H7 (cell line): Measurements from ENCODE around the genes KLHL4, PABPC5, DRP2 and BTK.

DNA sequence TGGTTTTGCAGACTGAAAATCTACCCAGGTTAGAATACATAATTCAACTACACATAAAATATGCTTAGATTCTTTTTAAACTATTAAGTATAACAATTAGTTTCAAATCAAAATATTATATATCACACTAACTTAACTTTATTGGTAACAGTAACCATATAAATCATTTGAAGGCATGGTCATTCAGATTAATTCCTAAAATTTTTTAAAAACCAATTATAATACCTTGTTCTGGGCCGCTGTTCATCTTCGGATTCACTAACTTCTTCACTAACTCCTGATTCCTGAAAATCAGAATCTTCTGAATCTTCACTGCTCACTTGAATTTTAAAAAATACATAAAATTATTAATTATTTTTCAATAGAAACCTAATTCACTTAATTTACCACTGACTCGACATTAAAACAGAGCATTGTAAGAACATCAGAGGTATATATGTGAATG, 129.7 kb downstream of the ATRX start:
- RAMPAGE, long total RNA = no peak

DNA sequence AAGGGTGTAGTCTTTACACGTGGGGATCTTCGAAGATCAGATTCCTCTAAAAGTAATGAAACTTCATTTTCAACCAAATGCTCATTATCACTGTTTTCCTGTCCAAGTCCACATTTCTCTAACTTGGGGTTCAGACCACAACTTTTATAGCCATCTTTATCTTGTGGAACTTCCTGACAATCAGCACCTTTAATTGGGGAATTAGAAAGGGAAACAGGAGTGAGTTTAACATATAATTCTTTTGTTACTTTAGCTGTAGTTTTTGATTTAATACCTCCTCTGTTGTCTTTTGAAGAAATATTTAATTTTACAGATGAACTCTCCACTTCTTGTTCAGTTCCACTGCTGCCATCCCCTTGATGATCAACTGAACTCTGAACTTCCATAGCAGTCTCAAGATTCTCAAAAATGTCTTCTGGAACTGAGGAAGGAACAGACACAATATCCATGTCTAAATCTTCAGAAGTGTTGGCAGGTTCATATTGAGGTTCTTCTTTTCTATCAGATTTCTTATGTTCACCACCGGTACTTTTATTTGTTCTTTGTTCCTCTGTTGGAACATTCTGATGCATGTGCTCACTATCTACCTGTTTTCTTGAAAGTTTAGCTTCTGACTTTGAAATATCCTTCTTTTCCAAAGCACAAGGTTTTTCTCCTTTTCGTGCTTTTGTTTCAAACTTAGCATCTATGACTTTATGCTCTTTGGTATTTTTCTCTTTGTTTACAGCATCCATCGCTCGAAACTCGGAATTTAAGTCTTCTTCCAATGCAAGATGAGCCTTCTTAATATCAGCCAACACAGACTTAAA, 102.5 kb downstream of the ATRX start:
- RAMPAGE, long total RNA = no peak

DNA sequence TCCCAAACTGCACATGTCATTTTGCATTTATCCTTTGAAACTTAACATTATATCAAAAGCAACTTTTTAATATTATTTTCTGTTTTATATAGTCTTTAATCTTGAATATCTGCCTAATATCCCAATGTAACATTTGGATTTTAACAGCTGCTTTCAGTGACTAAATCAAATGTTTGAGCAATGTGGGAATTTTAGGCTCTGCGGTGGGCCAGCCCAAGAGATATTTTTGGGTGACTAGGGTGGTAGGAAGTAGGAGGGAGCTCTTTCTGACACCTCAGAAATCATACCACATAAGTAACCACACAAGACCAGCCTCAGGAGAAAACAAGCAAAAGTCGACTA, 342 bp downstream of the RTL3 start:
- RAMPAGE, long total RNA = no peak

GRCh38 chrX:79270368-79270990, 96.7 kb downstream of the ITM2A start:
- RAMPAGE, long total RNA = no peak

GRCh38 chrX:79833975-79834293, 180.6 kb upstream of the TBX22 start:
- RAMPAGE, long total RNA = no peak

GRCh38 chrX:80692855-80693130, 116.9 kb downstream of the BRWD3 start:
- RAMPAGE, long total RNA = no peak

DNA sequence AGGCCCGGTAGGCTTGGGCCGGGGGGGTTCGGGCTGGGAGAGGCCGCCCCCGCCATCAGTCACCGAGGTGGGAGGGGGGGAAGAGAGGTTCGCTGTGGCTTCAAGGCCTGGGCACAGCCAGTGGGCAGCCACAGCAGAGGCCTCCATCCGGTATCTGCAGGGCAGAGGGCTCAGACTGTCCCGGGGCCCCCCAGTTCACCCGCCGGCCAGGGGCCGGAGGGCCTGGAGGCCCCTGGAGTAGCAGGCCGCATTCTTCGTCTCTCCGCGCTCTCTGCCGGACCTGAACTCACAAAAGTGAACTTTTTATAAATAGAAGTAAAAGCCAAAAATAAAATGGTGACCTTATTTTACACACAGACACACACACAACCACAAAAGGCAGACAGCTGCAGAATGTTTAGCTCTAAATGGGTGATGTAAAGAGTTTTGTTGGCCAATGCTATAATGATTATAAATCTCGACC, 194.3 kb upstream of the BRWD3 start:
- RAMPAGE, long total RNA = no peak

DNA sequence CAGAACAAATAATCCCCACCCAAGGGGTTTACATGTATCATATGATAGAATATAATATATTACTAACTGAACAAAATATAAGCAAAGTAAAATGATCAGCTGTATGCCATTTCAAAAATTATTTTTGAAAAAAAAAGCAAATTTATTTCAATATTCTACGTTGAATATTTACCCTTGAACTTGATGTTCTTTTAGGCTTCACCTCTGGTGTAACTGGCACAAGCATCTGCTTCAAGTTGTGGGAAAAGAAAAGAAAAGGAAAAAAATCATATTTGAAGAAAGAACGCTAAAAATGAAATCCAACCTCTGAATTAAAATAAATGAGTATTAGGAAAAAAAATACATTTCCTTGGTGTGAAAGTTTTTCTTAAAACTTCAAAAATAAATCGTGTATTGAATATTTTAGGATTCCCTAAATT, 83.4 kb downstream of the HMGN5 start:
- RAMPAGE, long total RNA = no peak

DNA sequence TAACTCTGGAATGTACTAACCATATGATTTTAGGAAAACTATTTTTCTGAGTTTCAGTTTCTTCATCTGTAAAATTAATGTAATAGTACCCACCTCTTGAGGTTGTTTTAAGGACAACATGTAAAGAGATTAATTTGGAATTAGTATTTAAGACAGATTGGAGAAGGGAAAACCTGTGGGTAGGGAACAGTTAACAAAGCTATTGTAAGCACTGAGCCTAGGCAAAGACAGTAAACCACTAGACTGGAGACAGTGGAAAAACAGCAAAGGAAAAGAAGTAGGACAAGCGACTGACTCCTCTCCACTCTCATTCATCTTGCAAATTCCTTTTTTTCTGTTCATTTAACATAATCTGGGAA, 843 bp downstream of the HMGN5 start:
- RAMPAGE, long total RNA = no peak

- RAMPAGE, long total RNA = no peak
Measured at GRCh38 chrX:84729769-84730063, 227.5 kb upstream of the HDX start.

DNA sequence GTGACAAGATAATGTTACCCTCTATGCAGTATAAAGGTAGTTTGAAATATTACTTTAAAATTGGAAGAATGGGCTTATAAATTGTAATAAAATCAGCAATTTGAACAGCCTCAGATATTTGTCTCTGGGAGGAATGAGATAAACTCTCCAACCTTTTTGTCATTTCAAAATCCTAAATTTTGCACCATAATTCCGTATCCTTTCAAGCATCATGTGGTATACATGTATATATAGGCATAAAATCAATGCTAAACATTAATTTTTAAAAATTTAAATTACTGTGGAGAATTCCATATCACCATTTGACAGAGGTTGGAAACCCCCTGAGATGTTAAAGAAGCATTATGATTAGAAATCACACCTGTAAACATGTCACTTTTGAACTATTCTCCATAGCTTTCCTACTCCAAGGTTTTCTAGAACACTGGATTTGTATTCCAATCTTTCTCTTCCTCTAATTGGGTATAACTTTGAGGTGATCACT, 88.6 kb downstream of the SATL1 start:
- RAMPAGE, long total RNA = no peak

DNA sequence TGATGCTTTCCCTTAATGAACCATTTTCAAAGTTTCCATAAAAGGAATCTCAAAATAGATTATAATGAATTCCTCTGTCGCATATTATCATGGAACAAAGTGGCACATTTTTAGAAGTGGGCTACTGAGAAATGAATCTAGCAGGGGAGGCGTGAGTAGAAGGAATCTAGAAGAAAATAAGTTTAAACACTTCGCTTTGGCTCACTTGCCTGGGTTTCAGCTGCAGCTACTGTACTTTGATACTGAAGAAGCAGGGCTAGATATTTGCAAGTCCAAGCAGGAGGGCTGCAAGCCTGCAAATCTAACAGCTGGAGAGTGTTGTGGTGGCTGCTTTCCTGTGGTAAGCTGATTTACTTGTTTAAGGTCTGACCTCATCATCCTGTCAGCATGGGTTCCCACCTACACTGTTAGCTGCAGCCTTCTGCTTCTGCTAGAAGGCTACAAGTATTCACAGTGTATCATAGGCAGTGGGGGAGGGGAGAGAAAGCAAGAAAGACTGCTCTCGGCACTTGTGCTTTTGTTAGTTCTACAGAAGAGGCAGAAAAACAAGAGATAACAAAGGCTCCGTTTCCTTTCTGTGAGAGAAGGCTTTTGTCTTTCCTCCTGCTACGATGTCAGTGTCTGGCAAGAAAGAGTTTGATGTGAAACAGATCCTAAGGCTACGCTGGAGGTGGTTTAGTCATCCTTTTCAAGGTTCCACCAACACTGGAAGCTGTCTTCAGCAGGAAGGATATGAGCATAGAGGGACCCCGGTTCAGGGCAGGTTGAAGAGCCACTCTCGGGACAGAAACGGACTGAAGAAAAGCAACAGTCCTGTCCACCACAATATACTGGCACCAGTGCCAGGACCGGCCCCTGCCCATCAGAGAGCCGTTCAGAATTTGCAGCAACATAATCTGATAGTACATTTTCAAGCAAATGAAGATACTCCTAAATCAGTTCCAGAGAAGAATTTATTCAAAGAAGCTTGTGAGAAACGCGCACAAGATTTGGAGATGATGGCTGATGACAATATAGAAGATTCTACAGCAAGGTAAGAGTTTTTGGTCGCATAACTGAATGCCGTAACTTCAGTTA, at the start of gene KLHL4:
Gene KLHL4, plus strand, starts transcription at position 520 of the 1,077 bp plus-strand sequence.
- RAMPAGE, long total RNA = start-site peak on the plus strand centred at position 580 of the sequence, 392 bp wide, 1,213 reads

GRCh38 chrX:91434330-91435280, at the start of gene PABPC5:
Gene PABPC5, plus strand, starts transcription at chrX:91434839.
- RAMPAGE, long total RNA = start-site peak on the plus strand at chrX:91434838-91434842, 15 reads

DNA sequence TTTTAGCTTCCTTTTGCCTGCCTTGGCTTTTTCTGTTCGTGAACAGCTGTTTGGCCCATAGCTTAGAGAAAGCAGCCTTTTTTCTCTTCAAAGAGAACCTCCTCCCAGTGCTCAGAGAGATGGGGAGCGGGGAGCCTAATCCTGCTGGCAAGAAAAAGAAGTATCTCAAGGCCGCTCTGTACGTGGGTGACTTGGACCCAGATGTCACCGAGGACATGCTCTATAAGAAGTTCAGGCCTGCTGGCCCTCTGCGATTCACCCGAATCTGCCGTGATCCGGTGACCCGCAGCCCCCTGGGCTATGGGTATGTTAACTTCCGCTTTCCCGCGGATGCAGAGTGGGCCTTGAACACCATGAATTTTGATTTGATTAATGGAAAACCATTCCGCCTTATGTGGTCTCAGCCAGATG, 825 bp downstream of the PABPC5 start:
- RAMPAGE, long total RNA = no peak

GRCh38 chrX:93627215-93627414, 46.3 kb downstream of the NAP1L3 start:
- RAMPAGE, long total RNA = no peak

GRCh38 chrX:93696129-93696421, 22.1 kb downstream of the FAM133A start:
- RAMPAGE, long total RNA = no peak

- RAMPAGE, long total RNA = no peak
Measured at GRCh38 chrX:97261698-97262932, 378.4 kb downstream of the RPA4 start.

DNA sequence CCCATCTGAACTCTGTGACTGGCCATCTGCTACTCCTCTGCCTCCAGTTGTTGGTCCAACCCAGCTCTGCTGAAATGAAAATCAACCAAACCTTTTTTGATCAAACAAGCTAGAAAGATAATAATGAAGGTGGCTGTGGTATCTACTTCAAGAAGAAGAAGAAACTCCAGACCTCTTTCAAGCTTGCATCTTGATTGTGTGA, 66.3 kb upstream of the PCDH19 start:
- RAMPAGE, long total RNA = no peak

DNA sequence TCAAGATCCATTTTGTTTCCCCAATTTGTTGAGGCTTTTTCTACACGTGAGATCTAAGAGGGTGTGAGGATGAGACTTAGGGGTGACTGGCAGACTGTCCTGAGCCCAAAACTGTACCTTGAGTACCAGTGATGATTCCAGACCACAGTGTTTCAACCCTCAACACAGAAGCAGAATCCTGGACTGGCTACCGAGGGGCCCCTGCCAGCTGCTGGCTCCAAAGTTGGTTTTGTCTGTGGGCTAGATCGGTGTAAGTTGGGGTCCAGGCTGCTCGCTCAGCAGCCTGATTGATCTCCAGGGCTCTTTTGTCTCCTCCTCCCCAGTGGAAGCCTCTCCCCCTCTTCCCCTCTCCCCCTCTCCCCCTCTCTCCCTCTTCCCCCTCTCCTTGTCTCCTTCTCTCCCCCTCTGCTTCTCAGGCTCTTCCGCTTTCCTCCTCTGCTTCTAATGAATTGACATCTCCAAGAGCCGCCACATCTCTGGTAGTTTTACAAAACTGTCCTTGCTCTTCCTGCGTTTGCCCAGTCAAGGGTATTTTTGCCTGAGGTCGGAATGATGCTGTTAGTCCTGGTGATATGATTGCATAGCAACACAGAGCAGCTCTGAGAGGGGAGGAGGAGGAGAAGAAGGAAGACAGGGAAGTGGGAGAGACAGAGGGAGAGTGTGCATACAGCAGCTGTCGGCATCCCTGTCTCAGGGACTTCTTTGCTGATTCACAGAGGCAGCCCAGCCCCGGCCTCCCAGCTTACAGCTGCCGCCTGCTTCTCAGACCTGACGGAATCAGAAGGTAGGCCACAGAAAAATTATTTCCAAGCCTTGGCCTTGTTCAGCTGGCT, at the start of gene DRP2:
Gene DRP2, plus strand, starts transcription at position 424 of the 833 bp plus-strand sequence.
- RAMPAGE, long total RNA = no peak

GRCh38 chrX:101385894-101386529, at the start of gene BTK:
Gene BTK, minus strand, starts transcription at chrX:101386191.
- RAMPAGE, long total RNA = no peak